ENCODE data around the genes CHIC2 and SPINK2.

GRCh38 chr4:54064223-54065029 lies at the start of gene CHIC2:
Gene CHIC2 (minus strand): TSS chr4:54064605.
- PRO-cap = bidirectional peak, plus-strand start at chr4:54064771, minus-strand start at chr4:54064597

- PRO-cap = no peak
Measured at GRCh38 chr4:54226464-54227318, 2.4 kb upstream of the PDGFRA start.

DNA sequence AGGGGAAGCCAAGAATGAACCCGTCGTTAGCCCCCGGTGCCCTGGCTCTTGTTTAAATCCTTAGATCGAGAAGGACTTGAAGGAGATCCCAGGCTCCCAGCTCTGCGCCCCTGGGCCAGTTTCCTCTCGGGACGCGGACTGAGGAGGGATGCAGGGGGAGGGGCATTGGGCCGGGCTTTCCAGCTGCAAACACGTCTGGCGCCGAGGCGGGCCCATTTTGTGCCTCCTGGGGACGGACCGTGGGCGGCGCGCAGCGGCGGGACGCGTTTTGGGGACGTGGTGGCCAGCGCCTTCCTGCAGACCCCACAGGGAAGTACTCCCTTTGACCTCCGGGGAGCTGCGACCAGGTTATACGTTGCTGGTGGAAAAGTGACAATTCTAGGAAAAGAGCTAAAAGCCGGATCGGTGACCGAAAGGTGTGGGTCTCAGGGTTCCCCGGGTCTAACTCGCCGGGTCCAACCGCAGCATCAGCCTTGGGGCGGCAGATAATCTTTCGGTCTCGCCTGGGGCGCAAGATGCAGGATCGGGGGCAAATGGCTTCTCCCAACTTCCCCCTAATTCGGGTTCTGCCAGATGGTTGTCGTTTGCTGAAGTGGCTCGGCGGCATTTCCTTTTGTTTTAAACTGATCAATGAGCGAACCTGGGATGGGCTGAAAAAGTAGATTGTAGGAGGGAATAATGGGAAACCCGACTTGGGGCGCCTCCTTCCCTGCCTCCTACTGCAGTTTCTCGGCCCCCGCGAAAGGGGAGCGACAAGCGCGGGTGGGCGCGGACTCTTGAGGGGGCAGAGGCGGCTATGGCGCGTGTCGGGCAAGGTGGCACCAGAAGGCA lies 2.9 kb downstream of the PDGFRA start:
- PRO-cap = no peak

- PRO-cap = no peak
Measured at GRCh38 chr4:55028802-55029001, 96.7 kb downstream of the KDR start.

GRCh38 chr4:55336084-55337035 lies 9.7 kb upstream of the SRD5A3 start:
- PRO-cap = unidirectional peak, minus-strand start at chr4:55336831

- PRO-cap = no peak
Measured at GRCh38 chr4:55398423-55399564, 3.0 kb downstream of the TMEM165 start.

- PRO-cap = no peak
Measured at GRCh38 chr4:55431085-55432200, 35.7 kb downstream of the TMEM165 start.

- PRO-cap = no peak
Measured at GRCh38 chr4:55860343-55860809, 6.9 kb downstream of the EXOC1 start.

- PRO-cap = no peak
Measured at GRCh38 chr4:56314593-56314949, 72.7 kb downstream of the AASDH start.

GRCh38 chr4:56653252-56653912 lies 27.7 kb downstream of the HOPX start:
- PRO-cap = no peak

GRCh38 chr4:56655911-56656667 lies 25.0 kb downstream of the HOPX start:
- PRO-cap = no peak

DNA sequence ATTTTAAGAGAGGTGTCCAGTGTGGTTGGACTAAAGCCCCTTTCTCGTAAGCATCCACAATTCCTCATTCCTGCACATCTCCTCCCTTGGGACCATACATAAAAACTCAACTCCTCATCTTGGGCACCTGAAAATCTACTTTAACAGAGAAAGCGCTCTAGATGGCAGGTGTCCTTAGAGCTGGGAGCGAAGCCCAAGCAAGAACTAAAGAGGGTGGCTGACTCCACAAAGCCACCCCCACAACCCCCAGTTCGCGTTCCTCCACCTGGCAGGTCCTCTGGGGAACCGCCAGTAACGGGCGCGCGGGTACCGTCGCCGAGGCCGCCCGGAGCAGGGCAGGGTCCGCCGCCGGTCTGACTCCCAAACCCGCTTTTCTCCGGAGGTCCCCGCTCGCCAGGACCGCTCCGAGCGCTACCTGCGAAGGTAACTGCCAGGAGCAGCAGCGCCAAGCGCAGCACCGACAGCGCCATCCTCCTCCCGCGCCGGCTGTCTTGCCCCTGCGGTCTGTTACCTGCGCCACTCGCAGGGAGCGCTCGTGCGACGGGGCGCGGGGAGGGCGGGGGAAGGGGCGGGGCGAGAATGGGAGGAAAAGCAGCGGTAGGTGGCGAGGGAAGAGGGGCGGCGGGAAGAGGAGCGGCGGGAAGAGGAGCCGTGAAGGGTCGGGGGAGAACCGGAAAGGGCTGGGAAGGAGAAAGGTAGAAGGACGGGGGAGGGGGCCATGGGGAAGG lies at the start of gene SPINK2:
TSS of gene SPINK2 (minus strand) at position 509 of the 728 bp plus-strand sequence.
- PRO-cap = bidirectional peak, plus-strand start at position 616 of the sequence, minus-strand start at position 487 of the sequence

GRCh38 chr4:56930818-56931846 lies 23.4 kb downstream of the REST start:
- PRO-cap = no peak

- PRO-cap = no peak
Measured at GRCh38 chr4:56957994-56958634, 19.3 kb downstream of the NOA1 start.

DNA sequence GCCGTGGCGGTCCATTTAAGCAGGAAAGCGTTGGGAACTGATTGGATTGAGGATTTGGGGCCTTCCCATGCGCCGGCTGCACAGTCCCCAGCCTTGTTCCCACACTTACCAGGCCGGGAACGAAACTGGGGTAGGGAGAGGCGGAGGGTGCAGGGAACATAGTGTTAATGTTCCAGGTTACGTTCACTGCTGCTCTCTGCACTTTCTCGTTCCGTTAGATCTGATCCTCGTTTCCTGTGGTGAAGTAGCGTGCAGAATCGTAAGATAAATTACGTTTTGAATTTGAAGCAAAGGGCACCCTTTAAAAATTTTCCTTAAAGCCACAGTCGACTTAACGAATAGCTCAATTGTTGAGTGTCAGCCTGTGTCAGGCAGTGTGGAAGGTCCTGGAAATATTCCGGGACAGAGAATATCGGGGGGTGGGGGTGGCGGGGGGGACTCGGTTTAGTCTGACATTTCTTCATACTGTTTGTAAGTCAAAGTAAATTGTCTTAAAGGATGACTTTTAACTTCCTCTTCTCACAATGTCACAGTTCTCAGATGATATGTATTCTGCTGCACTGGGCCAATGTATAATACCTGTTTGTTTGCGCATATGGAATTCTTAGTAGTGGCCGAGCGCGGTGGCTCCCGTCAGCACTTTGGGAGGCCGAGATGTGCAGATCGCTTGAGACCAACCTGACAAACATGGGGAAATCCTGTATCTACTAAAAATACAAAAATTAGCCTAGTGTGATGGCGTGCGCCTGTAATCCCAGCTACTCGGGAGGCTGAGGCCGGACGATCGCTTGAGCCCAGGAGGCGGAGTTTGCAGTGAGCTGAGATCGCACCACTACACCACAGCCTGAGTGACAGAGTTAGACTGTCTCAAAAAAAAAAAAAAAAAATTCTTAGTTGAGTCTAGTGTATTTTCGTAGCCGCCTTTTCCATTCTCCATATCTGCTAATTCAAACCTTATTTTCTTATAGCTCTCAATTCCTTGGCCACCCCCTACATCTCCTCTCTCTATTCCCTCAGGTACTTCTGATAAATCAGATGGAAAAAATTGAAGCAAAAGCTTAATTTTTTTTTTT lies 668 bp downstream of the POLR2B start:
- PRO-cap = unidirectional peak, minus-strand start at position 107 of the sequence; unidirectional peak, minus-strand start at position 216 of the sequence; unidirectional peak, minus-strand start at position 786 of the sequence

- PRO-cap = no peak
Measured at GRCh38 chr4:57022913-57023583, 44.4 kb downstream of the POLR2B start.

DNA sequence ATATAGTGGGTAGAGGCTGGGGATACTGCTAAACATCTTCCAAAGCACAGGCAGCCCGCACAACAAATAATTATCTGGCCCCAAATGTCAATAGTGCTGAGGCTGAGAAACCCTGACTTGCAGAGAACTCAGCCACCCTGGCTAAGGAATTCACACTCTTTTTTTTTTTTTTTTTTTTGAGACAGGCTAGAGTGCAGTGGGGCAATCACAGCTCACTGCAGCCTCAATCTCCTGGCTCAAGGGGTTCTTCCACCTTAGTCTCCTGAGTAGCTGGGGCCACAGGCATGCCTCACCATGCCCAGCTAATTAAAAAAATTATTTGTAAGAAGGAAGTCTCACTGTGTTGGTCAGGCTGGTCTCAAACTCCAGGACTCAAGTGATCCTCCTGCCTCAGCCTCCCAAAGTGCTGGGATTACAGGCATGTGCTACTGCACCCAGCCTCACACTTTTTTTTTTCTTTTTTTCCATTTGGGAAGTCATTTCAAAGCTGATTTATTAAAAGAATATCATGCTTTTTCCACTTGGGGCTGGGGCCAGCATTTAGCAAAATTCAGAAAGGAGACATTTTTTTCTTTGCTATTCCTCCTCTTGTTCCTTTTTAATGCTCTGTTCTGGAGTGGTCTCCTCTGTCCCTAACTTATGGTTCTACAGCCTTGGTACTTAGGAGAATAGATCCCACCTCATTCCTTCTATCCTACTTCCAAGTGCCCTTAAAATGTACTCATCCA lies 61.0 kb downstream of the POLR2B start:
- PRO-cap = no peak

GRCh38 chr4:57040571-57041061 lies 61.9 kb downstream of the POLR2B start:
- PRO-cap = no peak

- PRO-cap = no peak
Measured at GRCh38 chr4:57055568-57056558, 54.3 kb downstream of the IGFBP7 start.

- PRO-cap = no peak
Measured at GRCh38 chr4:57451264-57451791, 341.1 kb upstream of the IGFBP7 start.